WTC11 (cell line): ENCODE results near the genes CAPN5, AAMDC and NDUFC2.

DNA sequence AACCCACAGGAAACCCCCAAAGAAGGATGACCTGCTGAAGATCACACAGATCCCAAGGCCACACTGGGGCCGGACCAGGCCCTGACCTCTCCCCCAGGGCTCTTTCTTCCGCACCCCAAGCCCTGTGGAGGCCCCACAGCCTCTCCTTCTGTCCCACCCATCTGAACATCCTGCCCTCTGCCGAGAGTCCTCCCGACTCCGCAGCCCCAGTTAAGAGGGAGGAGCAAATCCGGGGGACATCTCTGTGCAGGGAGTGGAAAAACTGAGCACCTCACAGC, 57.4 kb downstream of the WNT11 start:
- PRO-cap: no peak

DNA sequence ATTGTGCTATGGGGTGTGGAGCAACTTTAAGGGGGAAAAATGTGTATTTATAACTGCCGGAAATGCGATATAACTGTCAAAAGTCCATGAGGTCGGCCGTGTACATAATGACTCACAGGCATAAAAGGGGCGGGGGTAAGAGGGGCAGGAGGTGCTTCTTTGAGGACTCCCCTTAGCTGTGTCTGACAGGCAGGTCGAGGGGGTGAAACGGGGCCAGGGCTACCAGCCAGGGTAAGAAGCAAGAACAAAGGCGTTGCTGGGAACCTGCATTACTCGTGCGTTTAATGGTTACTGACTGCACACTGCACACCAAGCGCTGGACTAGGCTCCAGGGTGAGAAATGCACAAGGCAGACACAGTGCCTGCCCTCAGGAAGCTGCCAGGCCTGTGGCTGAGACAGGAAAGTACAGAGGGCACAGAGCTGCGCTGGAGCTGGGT, 57.1 kb downstream of the WNT11 start:
- PRO-cap: no peak

DNA sequence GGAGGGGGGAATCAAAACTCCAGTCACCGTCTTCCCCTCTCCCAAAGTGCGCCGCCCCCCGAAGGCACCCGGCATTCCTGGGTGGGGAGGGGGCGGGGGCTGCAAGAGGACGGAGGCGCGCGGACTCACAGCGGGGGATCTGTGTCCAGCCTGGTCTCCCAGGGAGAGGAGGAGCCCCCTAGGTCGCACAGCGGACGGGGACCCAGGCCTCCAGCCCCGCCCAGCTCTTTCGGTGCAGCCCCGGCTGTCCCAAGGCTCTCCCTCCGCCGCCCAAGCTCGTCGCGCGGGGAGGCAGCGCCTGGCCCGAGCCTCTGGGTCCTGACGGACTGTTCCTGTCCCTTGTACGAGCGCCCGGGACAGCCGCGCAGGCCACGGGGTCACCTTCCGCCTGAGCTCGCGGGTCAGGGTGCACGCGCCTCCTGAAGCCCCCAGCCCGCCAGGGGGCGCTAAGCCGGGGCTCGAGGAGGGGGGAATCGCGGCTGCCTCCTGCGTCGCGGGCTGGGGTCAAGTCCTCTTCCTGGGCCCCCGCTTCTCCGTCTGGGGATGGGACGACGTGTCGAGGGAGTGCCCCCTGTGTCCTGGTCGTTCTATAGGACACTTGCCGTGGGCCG, 2.3 kb upstream of the WNT11 start:
- PRO-cap: no peak

- PRO-cap: unidirectional peak, minus-strand start at chr11:76210745
These were observed 4.4 kb upstream of the WNT11 start for GRCh38 chr11:76210415-76211335.

- PRO-cap: bidirectional peak, plus-strand start at chr11:76455563, minus-strand start at chr11:76455442
These were observed 10.5 kb downstream of the EMSY start for GRCh38 chr11:76455191-76455841.

DNA sequence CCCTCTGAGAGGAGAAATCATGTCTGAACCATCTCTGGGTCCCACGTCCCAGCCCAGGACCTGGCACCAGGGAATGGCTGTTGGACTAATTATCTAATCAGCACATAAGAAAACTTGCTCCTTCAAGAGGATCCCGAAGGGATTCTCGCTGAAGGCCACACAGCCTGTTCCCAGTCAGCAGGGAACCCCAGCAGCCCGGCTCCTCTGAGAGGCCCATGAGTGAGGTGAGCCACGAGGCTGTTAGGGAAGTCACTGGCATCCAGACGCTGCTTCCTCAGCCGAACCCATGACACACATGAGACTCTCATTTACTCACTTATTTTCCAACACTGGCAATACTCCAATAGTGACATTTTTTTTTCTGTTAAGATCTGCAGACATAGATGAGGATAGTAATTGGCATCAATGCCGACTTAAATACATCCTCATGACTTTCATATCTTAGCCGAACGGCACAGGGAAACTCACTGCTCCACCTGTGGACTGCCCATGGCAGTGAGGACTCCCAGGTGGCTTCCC, 38.4 kb upstream of the TSKU start:
- PRO-cap: no peak

DNA sequence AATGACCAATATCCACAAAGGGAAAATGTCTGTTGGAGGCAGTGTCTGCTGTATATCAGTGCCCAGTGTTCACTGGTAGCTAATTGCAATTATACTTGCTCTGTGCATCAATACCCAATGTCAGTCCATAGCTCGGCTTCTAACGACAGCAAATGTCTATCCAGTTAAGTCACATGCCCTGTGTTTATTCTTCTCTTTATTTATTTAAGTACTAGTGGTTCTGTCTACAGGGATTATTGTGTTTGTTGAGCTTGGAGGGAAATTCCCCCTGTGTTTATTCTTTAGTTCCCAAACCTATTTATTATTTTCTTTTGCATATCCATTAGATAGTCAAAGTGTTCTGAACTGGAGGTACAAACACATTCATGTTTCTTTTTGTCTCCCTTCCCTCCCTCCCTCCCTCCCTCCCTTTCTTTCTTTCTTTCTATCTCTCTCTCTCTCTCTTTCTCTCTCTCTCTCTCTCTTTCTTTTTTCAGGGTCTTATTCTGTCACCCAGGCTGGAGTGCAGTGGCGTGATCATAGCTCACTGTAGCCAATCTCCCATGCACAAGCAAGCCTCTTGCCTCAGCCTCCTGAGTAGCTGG, 18.7 kb downstream of the TSKU start:
- PRO-cap: no peak

DNA sequence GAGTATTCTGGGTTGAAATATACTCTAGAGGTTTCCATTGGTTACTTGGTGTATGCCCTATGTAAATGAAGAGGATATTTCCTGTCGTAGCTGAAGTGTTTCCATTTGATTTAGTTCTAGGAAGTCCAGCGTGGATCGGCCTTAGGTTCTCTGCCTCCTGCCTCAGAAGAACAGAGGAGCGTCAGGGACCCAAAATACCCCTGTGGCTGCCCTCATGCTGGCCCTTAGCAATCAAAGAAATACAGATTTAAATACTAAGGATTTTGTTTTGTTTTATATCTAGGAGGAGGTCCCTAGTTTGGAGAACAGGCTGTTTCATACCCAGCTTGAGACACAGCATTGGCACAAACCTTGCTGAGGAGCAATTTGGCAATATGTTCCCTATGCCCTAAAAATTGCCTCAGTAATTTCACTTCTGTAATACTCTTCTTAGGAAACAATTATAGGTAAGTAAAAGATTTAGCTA, 36.9 kb downstream of the TSKU start:
- PRO-cap: no peak

DNA sequence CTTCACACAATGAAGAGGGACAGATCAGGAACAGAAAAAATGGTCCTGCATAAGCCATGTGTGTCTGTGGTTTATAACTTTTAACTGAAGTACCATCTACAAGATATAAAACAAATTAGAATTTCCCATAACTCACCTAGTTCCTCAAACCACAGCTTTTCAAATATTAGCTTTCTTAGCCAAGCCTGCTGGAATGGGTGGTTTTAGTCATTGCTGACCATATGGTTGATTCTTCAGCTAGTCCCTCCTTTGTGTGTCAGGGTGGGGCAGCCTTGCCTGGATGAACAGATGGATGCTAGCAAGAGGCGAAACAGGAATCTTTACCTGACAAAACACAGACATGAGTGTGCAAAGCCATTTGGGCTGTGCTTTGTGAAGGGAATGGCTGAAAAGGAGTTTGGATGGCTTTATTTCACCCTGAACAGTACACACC, 6.9 kb upstream of the B3GNT6 start:
- PRO-cap: no peak

GRCh38 chr11:77066159-77067173, at the start of gene CAPN5:
Gene CAPN5, plus strand, starts transcription at chr11:77066971.
- PRO-cap: bidirectional peak, plus-strand start at chr11:77066540, minus-strand start at chr11:77066441; bidirectional peak, plus-strand start at chr11:77066971, minus-strand start at chr11:77066768

GRCh38 chr11:77108506-77108750, 5.8 kb downstream of the OMP start:
- PRO-cap: no peak

DNA sequence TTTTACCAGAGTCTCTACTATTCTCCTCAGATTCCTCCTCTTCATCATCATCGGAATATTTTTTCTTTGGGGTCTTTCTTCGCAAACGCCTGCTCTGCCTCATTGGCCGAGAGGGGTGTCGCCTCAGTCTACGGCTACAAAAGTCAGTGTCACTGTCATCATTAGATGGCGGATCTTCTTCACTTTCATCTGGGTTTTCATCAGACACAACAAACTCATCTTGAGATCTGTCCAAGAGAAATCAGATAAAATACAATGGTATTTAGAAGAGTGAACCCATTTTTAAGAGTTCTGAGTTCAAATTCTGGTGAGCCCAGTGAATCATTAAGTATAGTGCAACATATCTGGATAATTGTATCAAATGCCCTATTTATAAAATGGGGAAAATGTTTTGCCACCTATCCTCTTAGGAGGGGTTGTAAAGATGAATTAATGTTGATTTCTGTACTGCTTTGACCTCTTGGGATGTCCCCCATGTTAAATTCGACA, 37.5 kb upstream of the CLNS1A start:
- PRO-cap: no peak

DNA sequence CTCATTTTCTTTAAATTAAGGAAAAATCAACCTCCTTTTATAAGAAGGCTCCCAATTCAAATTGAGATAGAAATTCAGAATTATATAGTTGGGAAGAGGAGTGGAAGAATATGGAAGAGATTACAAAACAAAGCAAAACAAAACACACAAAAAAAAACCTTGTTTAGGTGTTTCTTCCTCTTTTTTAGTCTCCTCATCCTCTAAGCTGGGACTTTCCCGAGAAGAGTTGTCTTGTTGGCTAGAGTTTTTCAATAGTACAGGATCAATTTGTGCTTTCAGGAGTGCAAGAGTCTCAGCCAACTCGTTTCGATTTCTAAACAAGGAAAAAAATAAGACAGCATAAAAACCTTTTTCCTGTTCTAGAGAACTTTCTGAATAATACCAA, 87.8 kb upstream of the CLNS1A start:
- PRO-cap: no peak

GRCh38 chr11:77821070-77821573, at the start of gene AAMDC:
Gene AAMDC, plus strand, starts transcription at chr11:77821144.
- PRO-cap: bidirectional peak, plus-strand start at chr11:77821144, minus-strand start at chr11:77820722; unidirectional peak, plus-strand start at chr11:77821386

DNA sequence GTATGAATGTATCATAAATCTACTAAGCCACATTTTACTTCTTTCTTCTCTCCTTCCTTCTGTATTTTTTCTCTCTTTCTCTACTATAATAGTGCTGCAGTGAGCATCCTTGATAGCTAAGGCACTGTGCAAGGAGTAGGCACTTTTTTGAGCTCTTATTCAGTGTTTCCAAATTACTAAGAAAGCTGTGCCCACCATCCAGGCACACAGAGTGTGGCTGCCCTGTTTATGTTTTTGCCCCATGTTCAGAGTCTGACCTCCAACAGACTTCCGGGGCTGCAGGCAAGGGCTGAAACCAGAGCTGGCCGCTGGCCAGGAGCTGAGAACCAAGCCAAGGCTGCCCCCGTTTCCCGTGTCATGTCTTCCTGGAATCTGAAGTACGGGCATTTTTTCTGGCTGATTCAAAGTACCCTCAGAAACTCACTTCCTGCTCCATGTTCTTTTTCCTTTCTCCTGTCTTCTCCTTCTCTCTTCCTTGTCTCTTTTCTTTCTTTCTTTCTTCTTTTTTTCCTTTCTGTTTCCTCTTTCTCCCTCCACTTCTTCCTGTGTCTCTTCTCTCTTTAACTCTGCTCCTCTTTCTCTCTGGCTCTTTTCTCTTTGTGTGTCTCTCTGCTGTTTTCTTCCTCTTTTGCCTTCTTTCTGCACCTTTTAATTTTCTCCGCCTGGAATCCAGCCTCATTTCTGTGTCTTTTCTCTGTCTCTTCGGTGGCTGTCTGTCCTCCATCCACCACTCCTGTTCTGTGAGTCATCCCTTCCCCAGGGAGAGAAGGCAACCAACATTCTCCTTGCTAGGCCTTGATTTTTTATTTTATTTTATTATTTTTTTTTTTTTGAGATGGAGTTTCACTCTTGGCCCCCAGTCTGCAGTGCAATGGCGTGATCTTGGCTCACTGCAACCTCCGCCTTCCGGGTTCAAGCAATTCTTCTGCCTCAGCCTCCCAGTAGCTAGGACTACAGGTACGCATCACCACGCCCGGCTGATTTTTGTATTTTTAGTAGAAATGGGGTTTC, 17.1 kb upstream of the KCTD14 start:
- PRO-cap: no peak

GRCh38 chr11:78051087-78052006, 12.3 kb upstream of the THRSP start:
- PRO-cap: bidirectional peak, plus-strand start at chr11:78051378, minus-strand start at chr11:78051248

GRCh38 chr11:78078853-78079526, 672 bp downstream of the NDUFC2 start:
- PRO-cap: no peak

- PRO-cap: bidirectional peak, plus-strand start at chr11:78079613, minus-strand start at chr11:78079606; bidirectional peak, plus-strand start at chr11:78079983, minus-strand start at chr11:78079862
These were observed at the start of gene NDUFC2 for GRCh38 chr11:78079527-78080182. Gene NDUFC2, minus strand, starts transcription at chr11:78079862.

GRCh38 chr11:78163752-78164179, 24.3 kb upstream of the ALG8 start:
- PRO-cap: no peak

- PRO-cap: no peak
These were observed 68.1 kb downstream of the USP35 start for GRCh38 chr11:78256791-78257256.